Cytotoxic T cell (primary cell): ENCODE measurements around the genes KDM3B and SIL1.

GRCh38 chr5:137072289-137072552, 426.9 kb downstream of the SPOCK1 start:
- PRO-cap, 2 experiments: no peak in any of the 2 experiments

- PRO-cap, 2 experiments: no peak in any of the 2 experiments
Observed at GRCh38 chr5:137143141-137143657, 355.9 kb downstream of the SPOCK1 start.

DNA sequence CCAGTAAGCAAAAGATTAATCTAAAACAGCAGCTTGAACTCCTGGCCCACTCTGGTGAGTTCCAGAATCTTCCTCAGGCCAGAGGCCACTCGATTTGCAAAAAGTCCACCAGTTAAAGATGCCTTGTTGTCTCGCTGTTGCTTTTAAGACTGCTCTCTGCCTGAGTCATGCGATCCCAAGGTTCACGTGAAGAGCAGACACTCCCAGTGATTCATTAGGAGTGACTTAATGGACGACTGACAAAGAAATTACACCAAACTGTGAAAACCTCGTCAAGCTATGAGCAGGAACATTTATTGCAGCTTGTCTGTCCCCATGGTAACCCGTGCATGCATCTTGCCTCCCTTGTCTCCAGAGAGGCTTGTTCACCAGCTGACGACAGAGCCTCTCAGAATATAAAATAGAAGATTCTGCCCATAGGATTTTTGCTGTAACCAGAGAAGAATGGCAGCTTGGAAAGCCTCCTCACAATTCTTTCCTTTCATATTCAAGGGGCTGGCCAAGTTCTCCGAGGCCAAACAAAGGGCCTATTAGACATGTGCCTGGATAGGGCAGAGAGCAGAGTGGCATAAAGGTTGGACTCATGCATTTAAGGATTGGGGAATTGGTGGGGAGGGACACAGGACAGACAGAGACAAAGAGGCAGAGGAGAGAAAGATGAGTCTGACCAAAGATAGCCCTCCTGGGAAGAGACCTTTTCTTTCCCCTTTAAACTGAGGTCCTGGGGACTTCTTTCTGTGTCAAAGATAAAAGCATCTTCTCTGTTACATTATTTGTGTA, 352.6 kb downstream of the SPOCK1 start:
- PRO-cap, 2 experiments: no peak in any of the 2 experiments

DNA sequence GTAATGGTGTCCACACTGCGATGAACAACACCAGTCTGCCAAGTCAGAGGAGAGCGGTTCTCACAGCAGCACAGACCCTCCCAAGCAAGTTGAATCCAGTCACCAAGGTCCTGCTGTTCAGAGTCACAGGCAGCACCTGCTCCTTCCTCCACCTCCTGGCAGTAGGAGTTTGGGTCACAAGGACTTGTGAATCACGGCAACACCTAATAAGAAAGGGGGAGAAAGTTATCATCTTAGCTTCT, 114.0 kb downstream of the KLHL3 start:
- PRO-cap, 2 experiments: no peak in any of the 2 experiments

DNA sequence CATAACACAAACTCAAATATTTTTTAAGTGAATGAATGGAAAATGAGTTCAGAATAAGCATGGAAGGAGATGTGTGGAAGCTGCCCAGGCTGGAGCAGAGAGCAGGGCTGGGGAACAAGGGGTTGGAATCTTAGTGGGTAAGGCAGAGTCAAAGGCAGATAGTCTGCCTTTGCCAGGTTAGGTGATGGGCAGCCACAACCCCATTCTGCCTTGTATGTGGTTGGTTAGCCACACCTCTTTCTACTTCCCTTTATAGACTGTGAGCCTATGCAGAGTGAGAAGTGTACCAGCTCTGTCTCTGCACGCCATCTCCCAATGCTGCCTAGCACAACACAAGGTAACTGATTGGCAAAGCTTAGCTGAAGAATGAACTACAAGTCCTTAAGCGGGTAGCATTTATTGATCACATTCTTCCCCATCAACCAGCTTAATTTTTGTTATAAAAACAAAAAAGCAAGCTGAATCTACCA, 69.7 kb downstream of the KLHL3 start:
- PRO-cap, 2 experiments: no peak in any of the 2 experiments

GRCh38 chr5:137838050-137838551, 29.6 kb upstream of the MYOT start:
- PRO-cap, 2 experiments: no peak in any of the 2 experiments

DNA sequence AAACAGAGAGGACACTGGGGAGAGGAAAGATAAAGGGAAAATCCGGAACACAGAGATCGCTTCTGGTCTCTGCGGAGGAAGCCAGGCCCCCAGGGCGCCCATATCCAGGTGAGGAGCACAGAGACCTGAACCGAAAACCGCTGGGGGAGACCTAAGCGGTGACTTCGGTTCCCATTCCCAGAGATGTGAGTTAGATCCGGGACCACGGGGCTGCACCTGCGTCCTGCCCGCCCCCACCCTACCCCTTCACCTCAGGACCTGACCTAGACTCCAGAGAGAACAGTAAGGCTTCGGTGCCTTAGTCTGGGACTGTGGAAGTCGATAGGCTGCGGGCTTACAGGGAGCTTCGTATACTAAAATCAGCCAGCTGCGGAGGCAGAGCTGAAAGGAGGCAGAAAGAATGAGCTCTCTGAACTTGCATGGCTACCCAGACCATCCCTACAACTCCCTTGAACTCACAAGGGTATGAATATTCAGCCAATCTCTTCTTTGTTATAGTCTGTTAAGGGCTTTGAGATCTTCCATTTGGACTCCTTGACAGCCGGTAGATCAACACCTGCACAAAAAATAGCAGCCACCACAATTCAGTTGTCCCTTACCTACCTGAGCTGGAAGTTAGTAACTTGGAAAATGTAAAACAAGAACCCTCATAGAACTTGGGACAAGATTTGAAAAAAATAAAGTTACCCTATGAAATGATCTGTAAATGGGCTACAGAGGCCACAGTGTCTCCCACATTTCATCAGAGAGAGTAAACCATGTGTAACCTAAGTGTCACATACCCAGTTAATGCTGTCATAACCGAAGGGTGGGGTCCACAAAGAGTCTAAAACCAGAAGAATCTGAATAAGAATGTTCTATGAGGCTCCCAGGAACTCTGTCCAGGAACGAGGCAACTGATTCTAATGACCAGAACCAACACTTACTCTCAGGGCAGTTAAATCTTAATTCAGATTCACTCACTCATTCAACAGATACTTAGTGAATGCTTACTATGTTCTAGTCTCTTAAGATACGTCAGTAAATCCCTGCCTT, 752 bp upstream of the FAM13B start:
- PRO-cap, 2 experiments: peak in 2 of 2 experiments; most common plus-strand start position 52 of the sequence (in 1); most common minus-strand start position 467 of the sequence (in 2)

GRCh38 chr5:138230295-138230679, 17.2 kb upstream of the CDC23 start:
- PRO-cap, 2 experiments: no peak in any of the 2 experiments

DNA sequence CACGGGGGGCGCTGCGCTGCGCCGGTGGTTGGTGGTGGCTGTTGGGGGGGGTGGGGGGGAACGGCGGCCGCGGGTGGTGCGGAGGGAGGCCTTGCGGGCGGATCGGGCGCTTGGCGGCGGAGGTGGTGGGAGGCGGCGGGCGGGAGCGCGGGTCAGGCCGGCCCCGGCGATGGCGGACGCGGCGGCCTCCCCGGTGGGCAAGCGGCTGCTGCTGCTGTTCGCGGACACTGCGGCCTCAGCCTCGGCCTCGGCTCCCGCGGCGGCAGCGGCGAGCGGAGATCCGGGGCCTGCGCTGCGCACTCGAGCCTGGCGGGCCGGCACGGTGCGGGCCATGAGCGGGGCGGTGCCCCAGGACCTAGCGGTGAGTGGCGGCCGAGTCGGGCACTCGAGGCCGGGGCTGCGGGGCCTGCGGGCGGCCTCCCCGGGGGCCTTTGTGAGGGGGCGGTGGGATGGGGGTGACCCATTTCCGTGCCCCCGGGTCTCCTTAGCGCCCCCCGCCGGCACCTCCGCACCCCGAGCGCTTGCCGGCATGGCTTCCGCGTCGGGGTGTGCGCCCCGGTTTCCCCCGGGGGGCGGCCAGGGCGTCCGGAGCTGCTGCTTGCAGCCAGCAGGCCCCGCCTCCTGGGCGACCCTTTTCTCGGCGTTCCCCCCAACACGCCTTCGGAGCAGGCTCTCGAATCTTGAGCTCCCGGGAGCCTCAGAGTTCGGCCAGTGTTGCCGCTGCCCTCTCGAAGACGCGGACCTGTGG, at the start of gene KDM3B:
Gene KDM3B (plus strand): TSS at position 59 of the 748 bp plus-strand sequence.
- PRO-cap, 2 experiments: peak in 2 of 2 experiments; most common plus-strand start position 60 of the sequence (in 2); most common minus-strand start position 535 of the sequence (in 1)

- PRO-cap, 2 experiments: no peak in any of the 2 experiments
Observed at GRCh38 chr5:138436176-138437120, 2.4 kb upstream of the REEP2 start.

DNA sequence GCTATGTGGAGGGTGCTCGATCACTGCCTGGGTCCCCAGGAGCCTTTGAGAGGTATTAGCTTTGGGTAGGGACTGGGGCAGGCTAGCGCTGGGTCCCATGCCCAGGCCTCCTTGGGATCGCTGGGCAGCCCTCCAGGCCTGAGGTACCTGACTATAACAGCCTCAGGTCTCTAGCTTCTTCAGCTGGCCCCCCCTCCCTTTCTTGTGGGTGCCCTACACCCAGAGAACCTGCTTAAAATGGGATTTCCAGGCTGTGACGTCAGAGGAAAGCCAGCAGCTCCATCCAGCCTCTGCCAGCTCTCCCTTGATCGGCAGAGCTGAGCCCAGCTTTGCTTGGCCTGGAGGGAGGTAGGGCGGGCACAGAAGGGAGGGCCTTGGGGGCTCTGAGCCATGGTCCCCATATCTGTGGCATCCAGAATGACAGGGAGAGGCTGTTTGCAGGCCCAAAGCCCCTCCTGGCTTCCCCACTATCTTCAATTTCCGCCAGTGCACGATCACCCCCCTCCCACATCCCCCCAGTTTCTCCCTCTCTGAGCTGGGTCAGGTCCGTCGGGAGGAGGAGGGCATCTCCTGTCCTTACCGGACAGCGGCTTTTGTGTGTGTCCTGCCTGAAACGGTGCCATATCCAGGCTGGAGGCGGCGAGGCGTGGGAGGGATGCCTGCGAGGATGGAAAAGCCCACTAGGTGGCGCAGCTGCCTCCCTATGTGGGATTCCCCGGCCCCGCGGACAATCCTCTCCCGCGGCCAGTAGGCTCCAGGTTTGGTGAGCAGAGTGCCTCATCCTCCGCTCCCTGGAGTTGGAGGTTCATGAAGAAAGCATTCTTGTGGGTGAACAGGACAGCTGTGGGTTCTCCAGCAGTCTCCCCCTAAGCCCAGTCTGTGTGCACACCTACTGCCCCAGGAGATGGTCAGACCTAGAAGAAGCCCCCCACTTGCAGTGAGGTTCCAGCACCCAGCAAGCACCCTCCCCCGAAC, 10.9 kb downstream of the REEP2 start:
- PRO-cap, 2 experiments: no peak in any of the 2 experiments

DNA sequence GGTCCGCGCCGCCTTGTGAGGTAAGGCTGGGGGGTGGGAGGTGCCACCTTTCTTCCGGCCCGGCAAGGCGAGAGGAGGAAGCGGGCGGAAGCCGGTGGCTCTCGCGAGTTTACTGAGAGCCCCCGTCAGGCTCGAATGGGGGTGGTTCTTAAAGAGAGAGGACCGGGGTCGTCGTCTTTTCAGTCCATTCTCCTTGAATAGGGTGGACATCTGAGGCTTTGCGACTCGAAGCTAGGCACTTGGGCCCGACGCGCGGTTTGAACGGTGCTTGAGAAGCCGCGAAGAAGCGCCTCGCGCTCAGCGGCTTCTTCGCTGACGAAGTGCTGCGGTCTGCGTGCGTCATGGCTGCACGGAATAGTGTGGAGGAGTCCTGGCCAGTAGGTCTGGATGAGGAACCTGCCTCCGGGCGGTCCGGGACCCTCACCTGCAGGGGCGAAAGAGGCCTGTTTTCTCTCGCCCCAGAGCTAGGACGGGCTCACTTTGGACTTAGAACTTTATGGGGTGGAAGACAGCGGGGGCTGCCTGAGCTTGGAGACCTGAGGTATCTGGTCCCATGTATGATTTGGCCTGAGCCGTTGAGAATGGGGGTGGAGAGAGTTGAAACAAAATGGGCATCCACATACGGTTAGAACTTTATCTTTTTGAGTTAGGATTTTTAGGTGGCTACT, 483 bp upstream of the ETF1 start:
- PRO-cap, 2 experiments: peak in 2 of 2 experiments; most common plus-strand start position 115 of the sequence (in 1); most common minus-strand start position 259 of the sequence (in 2)

DNA sequence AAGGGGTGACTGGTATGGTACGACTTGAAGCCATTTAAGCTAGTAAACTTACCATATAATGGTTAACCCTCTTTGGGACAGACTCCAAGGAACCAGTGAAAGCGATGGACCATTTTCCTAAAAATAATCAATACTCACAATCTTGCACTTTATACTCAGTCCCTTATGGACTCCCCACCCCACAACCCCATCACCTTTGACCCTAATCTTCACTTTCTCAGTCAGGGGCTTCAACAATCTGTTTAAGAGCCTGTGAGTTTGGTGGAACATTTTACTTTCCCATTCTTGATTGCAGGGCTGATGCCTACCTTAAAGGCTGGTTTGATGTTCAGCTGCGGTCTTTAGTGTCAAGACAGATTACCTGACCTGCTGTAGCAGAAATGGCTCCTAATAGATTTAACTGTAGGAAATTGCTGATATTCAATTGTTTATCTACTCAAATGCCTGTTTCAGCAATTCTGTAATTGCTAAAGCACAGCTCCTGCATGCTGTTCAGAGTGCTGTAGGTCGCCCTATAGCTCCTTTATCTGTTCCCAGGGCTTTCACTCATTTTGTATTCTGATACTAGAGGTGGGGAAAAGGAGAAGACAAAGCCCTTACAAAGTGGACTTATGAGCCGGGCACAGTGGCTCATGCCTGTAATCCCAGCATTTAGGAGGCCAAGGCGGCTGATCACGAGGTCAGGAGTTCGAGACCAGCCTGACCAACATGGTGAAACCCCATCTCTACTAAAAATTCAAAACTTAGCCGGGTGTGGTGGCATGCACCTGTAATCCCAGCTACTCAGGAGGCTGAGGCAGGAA, 8.6 kb upstream of the ETF1 start:
- PRO-cap, 2 experiments: peak in 2 of 2 experiments; most common minus-strand start position 199 of the sequence (in 1)

GRCh38 chr5:138632869-138633497, 57.8 kb upstream of the HSPA9 start:
- PRO-cap, 2 experiments: no peak in any of the 2 experiments

- PRO-cap, 2 experiments: peak in 1 of 2 experiments; most common plus-strand start chr5:138654655 (in 1)
Observed at GRCh38 chr5:138654392-138654942, 79.3 kb upstream of the HSPA9 start.

GRCh38 chr5:138725725-138726419, 27.4 kb upstream of the CTNNA1 start:
- PRO-cap, 2 experiments: no peak in any of the 2 experiments

DNA sequence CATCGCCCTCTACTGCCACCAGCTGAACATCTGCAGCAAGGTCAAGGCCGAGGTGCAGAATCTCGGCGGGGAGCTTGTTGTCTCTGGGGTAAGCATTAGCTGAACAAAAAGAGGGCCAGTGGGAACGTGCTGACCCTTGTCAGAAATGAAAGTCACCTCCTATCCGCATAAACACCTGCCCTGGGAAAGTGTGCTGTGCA, 57.4 kb upstream of the LRRTM2 start:
- PRO-cap, 2 experiments: no peak in any of the 2 experiments

- PRO-cap, 2 experiments: peak in 2 of 2 experiments; most common plus-strand start chr5:139198531 (in 2); most common minus-strand start chr5:139198290 (in 2)
Observed at GRCh38 chr5:139197994-139198751, at the start of gene SIL1. Gene SIL1, minus strand, starts transcription at chr5:139198368.

DNA sequence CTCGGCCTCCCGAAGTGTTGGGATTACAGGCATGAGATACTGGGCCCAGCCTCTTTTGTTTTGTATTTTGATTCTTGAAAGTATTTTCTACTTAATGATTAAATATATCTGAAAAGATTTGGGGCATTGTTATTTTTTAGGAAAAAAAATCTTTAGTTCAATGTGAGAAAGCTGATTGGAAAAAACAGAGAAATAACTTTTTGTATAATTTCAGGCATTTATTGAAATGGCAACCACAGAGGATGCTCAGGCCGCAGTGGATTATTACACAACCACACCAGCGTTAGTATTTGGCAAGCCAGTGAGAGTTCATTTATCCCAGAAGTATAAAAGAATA, 23.0 kb upstream of the PAIP2 start:
- PRO-cap, 2 experiments: no peak in any of the 2 experiments

GRCh38 chr5:139379599-139380053, 3.5 kb downstream of the SLC23A1 start:
- PRO-cap, 2 experiments: no peak in any of the 2 experiments